Right ventricle myocardium (tissue), 1 donor: ENCODE data around the genes NSG1 and MSX1.

DNA sequence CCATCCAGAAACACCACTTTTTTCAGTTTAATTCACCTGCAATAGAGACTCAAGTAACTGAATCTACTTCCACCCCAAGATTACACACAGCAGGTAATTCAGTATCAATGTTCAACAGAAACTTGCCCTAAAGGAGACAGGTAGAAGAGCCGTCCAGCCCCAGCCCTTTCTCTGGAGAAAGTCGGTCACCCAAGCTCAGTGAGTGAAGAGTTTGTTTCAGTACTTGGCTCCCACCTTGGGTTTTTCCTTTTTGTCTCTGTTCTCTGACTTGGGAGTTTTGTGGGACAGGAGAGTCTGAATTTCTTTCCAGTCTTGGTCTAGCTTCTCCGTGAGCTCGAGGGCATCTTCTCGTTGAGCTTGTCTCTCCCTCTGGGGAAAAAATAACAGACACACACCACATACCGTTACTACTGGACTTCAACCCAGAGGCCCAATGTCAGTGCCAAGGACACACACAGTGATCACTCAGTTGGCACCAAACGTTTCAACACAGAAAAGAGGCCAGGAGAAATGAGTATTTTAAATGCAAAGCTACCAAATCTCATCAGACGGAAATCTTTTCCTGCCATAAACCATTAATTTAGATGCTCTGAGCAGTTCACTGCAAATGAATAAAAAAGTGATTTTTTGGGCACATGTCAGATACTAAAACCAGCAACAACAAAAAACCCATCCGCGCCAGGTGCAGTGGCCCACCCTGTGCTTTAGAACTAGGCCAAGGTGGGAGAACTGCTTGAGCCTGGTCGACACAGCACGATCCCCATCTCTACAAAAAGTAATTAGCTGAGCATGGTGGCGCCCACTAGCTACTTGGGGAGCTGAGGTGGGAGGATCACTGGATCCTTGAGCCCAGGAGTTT is 9.7 kb downstream of the NOP14 start:
- PRO-cap, 2 experiments, result no peak in any of the 2 experiments

- PRO-cap, 2 experiments, result no peak in any of the 2 experiments
These were observed 1.0 kb downstream of the GRK4 start for GRCh38 chr4:2964278-2964949.

DNA sequence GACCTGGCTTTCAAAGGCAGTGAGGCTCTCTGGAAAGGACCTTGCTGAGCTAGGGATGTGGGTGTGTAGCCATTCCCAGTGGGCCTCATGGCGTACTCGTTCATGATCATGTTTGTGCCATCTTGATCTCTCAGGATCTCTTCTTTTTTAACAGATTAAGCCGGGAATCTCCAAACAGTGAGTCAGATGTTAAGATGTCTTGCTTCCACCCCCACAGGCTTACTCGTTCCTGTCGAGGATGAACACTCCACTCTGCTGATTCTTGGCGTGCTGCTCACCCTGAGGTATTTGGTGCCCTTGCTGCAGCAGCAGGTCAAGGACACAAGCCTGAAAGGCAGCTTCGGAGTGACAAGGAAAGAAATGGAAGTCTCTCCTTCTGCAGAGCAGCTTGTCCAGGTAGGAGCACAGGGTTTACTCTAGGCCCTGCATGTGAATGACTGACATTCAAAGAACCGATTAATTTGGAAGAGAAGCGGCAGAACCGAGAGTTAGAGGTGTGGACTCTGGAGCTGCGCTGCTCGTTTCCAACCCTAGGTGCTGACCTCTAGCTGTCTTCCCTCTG is 41.5 kb downstream of the HTT start:
- PRO-cap, 2 experiments, result no peak in any of the 2 experiments

GRCh38 chr4:3192867-3193198 is 56.1 kb upstream of the MSANTD1 start:
- PRO-cap, 2 experiments, result no peak in any of the 2 experiments

DNA sequence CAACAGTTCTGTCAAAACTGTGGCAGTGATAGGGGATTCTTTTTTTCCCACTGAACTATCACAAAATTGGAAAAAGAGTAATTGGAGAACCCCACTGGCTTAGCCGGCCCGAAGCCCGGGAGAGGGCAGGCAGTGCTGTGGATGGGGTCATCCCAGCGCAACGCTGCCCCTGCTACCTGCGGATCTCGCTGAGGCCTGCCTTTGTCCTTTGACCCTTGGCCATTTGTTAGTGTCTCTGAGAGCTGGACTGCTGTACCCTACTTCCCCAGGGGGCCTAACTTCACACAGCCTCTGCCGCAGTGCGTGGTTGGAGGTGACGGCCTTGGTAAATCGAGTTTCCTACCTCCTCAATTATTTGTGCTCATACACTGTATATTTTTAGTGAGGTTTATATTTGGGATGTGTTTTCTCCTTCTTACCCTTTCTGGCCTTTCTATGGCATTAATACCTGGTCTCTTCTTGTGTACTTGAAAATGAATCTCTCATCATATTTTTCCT is 42.9 kb upstream of the MSANTD1 start:
- PRO-cap, 2 experiments, result no peak in any of the 2 experiments

DNA sequence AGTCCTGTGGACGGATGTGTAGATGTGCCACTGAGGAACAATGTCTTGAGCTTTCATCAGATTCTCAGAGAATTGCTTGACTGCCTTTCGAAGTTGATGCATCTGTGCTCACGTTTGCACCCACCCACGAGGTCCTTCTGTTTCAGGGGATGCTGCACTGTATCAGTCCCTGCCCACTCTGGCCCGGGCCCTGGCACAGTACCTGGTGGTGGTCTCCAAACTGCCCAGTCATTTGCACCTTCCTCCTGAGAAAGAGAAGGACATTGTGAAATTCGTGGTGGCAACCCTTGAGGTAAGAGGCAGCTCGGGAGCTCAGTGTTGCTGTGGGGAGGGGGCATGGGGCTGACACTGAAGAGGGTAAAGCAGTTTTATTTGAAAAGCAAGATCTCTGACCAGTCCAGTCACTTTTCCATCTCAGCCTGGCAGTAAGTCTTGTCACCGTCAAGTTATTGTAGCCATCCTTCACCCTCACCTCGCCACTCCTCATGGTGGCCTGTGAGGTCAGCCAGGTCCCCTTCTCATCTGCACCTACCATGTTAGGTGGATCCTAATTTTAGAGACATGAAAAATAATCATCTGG is 36.5 kb upstream of the MSANTD1 start:
- PRO-cap, 2 experiments, result no peak in any of the 2 experiments

GRCh38 chr4:3213358-3214265 is 35.3 kb upstream of the MSANTD1 start:
- PRO-cap, 2 experiments, result no peak in any of the 2 experiments

DNA sequence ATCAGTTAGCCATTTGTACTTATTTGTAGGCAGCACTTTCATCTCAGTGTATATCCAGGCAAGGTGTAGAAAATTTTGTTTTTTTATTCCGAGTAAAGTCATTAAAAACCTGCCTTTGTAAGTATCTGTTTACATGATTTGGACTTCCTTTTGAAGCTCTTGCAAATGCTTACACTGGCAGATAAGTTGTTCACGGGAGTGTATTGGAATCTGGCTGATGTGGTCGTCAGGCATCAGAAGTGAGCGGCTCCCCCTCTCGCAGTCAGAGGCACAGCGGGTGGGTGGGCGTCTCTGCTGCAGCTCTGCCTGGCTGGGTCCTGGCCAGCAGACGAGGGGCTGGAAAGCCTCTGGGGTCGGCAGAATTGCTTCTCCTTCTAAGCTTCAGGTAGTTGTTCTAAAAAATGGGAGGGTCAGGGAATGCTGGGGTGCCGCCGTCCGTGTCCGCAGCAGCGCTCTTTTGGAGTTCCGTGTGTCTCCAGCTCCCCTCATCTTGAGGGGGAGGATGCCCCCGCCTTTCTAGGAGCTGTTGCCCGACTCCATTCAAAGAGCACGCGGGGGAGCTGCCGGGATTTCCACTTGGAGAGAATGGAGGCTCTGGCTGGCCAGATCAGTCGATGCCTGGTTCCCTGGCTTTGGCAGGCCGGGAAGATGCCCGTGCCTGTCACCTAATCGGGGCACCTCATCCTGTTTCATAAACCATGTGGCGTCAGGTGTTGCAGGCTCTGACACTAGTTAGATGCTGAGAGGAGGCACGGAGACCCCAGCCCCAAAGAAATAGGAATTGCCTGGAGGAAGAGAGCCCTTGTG is 70.2 kb upstream of the HGFAC start:
- PRO-cap, 2 experiments, result no peak in any of the 2 experiments

GRCh38 chr4:3408597-3409079 is 33.1 kb upstream of the HGFAC start:
- PRO-cap, 2 experiments, result no peak in any of the 2 experiments

DNA sequence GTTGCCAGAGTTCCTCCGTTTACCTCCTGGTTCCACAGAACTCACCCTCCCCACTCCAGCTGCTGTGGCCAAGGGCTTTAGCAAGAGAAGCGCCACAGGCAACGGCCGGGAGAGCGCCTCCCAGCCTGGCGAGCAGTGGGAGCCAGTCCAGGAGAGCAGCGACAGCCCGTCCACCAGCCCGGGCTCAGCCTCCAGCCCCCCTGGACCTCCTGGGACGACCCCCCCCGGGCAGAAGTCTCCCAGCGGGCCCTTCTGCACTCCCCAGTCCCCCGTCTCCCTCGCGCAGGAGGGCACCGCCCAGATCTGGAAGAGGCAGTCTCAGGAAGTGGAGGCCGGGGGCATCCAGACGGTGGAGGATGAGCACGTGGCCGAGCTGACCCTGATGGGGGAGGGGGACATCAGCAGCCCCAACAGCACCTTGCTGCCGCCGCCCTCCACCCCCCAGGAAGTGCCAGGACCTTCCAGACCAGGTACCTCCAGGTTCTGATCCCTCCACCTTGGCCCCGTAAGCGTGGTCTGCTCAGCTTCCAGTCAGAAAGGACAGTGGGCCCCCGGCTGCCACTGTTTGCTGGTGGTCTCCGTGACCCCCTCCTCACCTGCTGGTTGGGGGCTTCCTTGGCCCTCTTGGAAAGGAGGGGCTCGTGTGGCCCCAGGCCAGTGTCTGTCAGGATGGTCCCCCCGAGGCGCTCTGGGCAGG is 11.1 kb upstream of the HGFAC start:
- PRO-cap, 2 experiments, result no peak in any of the 2 experiments

GRCh38 chr4:3484227-3485016 is 21.3 kb downstream of the DOK7 start:
- PRO-cap, 2 experiments, result peak in 2 of 2 experiments; most common plus-strand start chr4:3484544 (in 2)

- PRO-cap, 2 experiments, result no peak in any of the 2 experiments
These were observed 2.0 kb downstream of the LRPAP1 start for GRCh38 chr4:3530258-3530603.

GRCh38 chr4:4143405-4143942 is 83.3 kb downstream of the OTOP1 start:
- PRO-cap, 2 experiments, result peak in 1 of 2 experiments; most common plus-strand start chr4:4143603 (in 1)

- PRO-cap, 2 experiments, result no peak in any of the 2 experiments
These were observed 38.4 kb upstream of the NSG1 start for GRCh38 chr4:4348366-4349021.

DNA sequence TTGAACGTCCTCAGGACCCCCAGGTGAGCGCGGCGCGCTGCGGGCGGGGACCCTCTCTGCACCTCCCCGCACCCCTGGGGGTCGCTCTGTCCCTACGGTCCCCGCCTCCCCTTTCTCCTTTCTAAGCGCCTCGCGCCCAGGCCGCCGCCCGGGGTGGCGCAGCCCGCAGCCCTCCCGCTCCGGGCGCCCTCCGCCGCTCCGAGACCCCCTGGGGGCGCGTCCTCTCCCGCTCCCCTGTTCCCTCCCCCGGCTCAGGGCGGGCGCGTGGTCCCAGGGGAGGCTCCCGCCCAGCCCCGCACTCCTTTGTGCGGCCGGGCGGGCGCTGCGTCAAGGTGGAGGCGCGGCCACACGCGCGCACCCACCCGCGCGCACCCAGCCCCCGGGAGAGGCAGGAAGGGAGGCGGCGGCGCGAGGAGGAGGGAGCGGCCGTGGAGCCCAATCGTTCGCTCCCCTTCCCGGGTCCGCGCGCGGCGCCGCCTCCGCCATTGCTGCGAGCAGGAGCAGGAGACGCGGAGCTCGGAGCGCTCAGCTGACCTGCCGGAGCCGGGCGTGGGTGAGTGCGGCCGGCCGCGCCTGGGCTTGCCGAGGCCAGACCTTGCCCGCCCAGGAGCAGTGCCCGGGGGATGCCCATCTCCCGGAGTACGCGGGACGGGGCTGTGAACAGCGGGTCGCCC is at the start of gene NSG1:
NSG1 (plus strand) TSS at position 482 of the 674 bp plus-strand sequence.
- PRO-cap, 2 experiments, result peak in 2 of 2 experiments; most common plus-strand start position 485 of the sequence (in 2); most common minus-strand start position 334 of the sequence (in 2)

DNA sequence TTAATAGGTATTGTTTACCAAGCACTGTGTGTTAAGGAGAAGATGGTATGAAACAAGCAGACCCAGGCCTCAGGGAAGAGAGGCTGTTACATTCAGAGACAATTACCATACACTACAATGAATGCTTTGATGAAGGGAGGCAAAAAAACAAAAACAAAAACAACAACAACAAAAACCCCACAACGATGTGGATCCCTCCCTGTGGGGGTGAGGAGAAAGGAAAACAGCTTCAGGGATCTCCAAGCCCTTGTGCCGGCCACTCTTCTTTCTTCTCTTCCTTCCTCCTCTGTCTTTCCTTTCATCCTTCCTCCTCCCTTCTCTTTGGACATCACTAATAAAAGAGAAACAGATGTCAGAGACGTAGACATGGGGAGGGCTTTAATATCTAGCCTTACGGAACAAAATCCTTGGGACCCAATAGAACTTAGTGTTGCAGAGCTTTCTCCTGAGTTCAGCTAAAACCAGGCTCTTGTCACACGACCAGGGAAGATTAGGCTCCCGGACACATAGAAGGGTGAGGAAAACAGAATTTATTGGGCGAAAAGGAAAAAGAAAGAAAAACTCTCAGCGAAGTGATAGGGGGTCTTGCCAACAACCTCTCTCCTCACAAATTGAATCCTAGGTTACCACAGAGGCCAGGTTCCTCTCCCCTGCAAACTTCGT is 18.8 kb upstream of the STX18 start:
- PRO-cap, 2 experiments, result no peak in any of the 2 experiments

- PRO-cap, 2 experiments, result peak in 2 of 2 experiments; most common plus-strand start chr4:4859665 (in 2); most common minus-strand start chr4:4859508 (in 2)
These were observed at the start of gene MSX1 for GRCh38 chr4:4859127-4859815. MSX1 (plus strand) TSS chr4:4859665.

DNA sequence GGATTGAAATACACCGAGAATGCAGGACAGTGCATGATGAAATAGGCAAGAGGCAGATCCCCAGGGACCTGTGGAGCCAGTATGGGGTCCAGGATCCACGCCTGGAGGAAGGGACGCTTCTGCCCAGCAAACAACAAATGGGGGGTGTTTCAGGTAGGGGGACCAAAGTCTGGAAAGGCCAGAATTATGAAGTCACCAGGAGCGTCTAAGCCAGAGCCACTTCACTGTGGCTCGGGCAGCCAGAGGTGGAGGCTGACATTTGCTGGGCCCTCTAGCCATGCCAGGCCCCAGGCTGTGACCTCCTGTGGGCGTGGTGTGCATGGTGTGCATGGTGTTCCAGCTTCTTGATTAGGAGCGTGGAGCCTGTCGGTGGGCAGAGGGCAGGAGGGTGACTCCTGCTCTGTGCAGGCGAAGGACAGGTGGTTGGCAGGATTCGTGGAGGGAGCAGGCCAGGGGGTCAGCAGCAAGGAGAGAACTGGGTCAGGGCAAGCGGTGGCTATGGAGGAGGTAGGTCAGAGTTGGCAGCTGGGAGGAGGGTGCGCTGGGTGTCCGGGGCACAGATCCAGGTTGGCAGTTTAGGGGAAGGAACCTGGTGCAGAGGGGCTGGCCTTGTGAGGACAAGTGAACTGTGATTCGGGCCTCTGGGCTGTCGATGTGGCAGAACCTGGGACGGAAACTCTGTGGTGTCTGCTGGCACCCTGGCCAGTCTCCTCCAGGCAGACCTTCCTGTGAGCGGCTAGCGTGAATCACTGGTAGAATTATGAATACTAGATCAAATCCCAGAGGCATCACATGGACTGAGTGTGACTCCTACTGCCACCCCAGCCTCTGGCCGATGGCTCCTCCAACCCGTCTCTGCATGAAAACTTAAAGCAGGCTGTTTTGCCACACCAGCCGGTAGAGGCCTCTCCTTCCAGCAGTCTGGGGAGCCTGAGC is 19.9 kb downstream of the EVC start:
- PRO-cap, 2 experiments, result no peak in any of the 2 experiments

- PRO-cap, 2 experiments, result no peak in any of the 2 experiments
These were observed 57.4 kb downstream of the CRMP1 start for GRCh38 chr4:5835479-5835856.

GRCh38 chr4:5869807-5870670 is 22.8 kb downstream of the CRMP1 start:
- PRO-cap, 2 experiments, result no peak in any of the 2 experiments